Tibial artery (tissue), 1 donor: ENCODE results near the gene NMNAT2.

GRCh38 chr1:182887919-182888435, 48.8 kb downstream of the DHX9 start:
- PRO-cap: no peak

GRCh38 chr1:183024665-183024996, 1.4 kb downstream of the LAMC1 start:
- PRO-cap: no peak

- PRO-cap: no peak
Observed at GRCh38 chr1:183103221-183103698, 80.0 kb downstream of the LAMC1 start.

DNA sequence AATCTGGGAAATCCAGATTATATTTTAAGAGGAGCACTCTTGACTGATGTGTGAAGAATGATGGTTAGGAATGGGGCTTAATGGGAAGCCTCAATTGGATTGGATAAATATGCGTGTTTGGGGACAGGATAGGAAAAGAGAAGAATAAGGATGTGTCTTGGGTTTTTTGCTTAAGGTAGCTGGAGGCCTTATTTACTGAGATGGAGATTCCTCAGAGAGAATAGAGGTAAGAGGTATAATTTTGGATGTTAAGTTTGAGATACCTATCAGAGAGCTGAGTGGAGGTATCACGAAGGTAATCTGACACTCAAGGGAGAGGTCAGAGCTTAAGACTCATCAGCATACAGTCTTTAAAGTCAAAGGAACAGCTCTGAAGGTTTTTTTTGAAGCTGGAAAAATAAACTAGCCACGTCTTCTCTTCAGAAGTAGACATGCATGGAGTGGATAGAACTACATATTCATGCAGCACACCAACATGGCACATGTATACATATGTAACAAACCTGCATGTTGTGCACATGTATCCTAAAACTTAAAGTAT, 58.1 kb upstream of the LAMC2 start:
- PRO-cap: no peak

- PRO-cap: no peak
Observed at GRCh38 chr1:183137611-183138071, 48.4 kb upstream of the LAMC2 start.

- PRO-cap: no peak
Observed at GRCh38 chr1:183140077-183140767, 45.8 kb upstream of the LAMC2 start.

DNA sequence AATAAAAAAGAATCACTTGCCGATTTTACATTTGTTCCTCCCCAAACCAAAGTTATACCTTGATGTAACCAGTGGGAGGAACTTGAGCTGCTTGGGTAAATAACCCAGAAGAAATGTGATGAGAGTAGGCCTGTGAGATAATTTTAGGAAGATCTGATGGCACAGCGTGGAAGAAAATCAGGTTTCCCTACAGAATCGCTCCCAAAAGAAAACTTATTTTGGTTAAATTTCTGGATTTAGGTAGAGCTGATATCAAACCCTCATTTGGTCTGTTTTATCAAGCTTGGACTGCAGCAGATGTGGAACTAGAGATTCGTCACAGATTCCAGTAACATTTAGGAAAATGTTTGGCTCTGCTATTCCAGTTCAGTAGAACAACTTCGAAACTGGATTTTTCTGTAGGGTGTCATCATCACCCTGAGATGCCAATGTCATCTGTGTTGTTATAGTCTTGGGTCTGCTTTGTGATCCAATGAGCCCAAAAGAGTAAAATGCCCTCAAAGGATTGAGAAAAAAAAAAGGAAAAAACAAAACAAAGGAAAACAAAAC, 55.3 kb downstream of the LAMC2 start:
- PRO-cap: no peak

GRCh38 chr1:183242806-183243083, 56.7 kb downstream of the LAMC2 start:
- PRO-cap: no peak

- PRO-cap: no peak
Observed at GRCh38 chr1:183251936-183252626, 66.0 kb downstream of the LAMC2 start.

DNA sequence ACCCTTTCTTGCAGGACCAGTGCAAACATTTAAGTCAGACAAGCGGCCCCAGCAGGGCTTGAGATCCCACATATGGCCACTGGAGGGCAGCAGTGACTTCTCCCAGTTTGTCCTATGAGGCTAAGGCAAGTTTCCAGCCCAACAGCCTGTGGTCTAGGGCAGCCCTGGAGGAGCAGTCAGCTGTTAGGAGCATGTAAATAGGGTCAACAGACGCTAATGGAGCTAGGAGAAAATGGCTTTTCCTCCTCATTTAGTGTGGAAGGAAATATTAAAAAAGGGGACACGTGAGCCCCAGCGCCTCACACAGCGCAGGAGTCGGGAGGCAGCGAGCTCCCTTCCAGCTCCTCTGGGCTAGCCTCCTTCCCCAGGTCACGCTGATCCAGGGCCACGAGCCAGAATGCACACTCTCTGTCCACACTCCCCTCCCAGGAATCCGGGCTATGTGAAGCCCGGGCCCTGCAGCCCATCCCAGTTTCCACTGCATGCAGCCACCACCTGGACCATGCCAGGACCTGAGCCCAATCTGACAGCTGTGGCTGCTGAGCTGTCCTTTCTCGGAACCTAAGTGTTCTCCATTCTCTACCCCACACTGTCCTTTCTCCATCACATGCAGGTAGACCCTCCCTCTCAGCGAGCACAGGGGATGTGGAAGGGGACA, 95.6 kb downstream of the LAMC2 start:
- PRO-cap: no peak

GRCh38 chr1:183310752-183311169, 107.4 kb downstream of the NMNAT2 start:
- PRO-cap: unidirectional peak, plus-strand start at chr1:183311011

DNA sequence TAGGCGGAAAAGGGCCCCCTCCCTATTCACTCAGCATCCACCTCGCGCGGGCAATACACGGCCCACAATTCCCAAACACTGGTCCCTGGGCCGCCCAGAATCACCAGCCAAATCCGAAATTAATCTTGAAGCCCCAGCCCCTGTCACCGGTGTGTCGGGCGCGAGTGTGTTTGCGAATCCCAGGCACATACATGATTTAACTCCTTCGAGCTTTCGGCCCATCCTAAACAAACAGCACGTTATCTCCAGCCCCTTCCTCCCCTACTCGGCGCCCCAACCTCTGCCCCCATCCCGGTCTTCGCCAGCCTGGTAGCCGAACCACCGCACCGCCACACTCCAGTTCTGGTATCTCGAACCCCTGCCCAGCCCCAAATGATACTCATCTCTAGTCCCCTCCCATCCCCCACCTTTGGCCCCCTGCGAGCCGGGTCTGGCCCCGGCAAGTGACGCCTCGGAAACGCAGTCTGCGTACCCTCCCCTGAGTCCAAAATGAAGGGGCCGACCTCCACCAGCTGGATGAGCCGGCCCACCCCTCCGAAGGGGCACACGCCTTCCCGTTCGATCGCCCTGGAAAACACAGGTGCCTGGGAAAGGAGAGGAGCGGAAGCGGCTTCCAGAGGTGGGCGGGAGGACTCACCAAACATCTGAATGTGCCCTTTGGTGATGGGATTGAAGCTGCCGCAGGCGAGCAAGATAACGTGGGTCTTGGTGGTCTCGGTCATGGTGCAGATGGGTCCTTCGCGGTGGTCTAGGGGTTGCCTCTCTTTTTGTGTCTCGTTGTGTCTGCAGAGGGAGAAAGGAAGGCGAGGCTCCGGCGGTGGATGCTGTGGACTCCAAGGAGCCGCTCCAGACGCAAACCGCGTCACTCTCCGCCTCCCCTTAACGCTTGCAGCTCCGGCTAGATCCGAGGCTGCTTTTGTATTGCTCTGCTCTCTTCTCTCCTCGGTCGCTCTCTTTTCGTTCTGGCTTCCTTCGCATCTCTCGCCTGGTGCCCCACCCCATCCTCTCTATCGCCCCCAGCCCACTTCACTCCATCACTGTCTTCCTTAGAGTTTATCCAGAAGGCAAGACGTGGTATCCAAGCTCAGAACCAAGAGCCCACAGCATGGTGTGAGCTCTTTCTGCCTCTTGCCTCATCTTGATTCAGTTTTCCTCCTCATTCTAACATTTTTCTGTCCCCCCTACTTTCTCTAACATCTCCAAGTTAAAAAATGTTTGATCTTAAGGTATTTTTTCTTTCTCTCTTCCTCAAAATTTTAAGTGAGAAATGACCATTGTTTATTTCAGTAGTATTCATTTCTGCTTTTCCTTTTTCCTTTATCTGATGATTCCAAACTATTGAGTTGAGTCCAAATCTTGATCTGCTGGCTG, at the start of gene NMNAT2:
Gene NMNAT2 (minus strand): TSS at position 835 of the 1,371 bp plus-strand sequence.
- PRO-cap: no peak

GRCh38 chr1:183576559-183577011, 13.7 kb downstream of the NCF2 start:
- PRO-cap: no peak

- PRO-cap: no peak
Observed at GRCh38 chr1:183583584-183583940, 6.7 kb downstream of the NCF2 start.

GRCh38 chr1:183609154-183609660, 18.9 kb upstream of the NCF2 start:
- PRO-cap: bidirectional peak, plus-strand start at chr1:183609563, minus-strand start at chr1:183609490

DNA sequence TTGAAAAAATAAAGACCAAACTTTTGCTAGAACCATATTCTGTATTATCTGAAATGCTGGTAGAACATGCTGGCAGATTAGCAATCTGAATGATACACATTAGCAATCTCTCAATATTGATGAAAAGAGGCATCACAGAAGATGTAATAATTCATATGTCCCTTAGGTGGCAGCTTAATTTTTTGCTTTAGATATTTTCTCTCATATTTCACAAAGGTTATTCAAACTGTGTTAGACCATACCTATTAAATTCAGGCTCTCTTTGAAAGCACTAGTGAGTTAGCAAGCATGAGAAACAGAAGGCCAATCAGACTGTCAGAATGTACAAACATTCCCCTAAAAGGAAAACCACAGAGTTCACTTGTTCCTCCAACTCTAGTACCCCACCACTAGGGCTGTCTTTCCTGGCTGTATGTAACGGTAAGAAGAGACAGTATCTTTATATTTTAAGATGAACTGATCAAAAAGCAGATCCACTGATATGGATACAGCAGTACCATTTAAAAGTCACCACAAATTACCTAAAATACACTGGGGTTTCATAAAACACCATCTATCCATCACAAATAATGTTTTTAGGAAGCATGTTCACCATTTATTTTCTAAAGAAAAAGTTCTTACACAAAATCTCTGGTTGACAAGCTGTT, 1.9 kb downstream of the ARPC5 start:
- PRO-cap: bidirectional peak, plus-strand start at position 398 of the sequence, minus-strand start at position 264 of the sequence

- PRO-cap: no peak
Observed at GRCh38 chr1:183812896-183813503, 8.1 kb downstream of the RGL1 start.

DNA sequence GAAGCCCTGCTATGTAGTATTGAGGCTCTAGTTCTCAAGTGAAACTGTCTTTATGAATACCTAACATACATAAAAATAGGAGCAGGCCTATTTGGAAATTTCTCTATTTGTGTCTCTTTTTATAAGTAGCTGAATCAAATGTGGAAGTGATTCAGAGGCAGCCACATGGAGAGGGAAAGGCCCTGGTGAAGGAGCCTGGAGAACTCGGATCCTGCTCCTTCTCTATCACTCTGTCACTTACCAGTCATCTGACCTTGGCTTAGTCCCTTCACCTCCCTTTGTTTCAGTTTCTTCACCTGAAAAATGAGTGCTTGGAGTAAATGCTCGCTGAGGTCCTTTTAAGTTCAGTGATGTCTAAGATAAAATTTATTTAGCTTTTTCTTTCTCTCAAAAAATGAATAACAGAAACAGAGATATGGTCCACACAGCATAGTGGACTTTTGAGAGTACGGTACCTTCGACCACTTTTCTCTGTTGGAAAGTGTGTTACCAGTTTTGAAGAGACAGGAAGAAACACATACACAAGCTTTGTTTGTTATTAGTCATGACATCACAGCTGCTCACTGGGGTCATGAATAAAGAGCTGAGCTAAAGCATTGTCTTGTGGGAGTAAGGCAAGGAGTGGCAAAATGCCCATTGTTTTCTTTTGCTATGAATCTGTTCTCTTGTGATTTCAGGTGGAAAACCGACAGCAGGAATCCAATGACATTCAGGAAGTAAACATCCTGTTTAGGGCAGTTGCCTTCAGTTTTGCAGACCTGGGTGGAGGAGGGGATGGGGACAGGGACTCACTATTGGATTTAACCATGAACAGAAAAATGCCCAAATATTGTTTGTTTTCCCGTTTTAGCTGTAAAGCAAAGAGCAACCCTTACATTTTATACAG, 66.0 kb downstream of the RGL1 start:
- PRO-cap: no peak

DNA sequence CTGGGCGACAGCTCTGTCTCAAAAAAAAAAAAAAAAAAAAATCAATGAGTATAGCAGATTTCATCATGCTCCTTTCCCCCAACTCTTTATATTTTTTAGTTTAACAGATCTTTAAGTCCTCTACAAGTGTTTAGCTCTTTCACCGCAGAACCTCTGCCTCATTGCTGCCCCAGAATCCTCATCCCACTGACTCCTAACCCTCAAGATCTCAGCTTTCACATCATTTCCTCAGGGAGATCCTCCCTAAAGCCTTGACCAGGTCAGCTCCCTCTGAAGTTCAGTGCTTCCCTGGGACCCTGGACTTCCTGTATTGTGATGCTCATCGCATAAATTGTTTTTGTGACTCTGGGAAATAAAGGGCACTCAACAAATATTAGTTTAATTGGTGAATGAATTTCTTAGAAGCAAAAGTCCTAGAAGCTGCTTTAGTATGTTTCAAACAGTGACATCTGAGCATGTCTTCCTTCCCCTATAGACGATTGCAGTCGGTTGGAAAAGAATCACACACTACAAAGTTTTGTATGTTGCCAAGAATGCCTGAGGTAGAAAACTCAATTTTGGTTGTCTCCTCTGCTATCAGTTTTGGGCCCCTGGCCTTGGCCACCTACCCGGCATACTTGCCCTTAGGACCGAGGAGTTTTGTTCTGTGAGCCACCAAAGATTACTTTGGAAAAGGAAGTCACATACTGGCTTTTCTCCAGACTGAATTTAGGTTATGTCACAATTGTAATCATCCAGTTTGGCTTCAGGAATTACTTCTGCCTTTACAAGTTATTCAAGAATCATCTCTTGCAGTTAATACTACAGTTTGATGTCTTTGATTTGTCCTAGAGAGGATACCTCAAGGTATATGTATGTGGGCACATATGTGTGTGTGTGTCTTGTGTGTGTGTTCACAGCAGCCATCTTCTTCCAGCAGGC, 71.2 kb downstream of the RGL1 start:
- PRO-cap: no peak

- PRO-cap: no peak
Observed at GRCh38 chr1:184208926-184209408, 157.4 kb downstream of the TSEN15 start.